Cardiac atrium fibroblast (primary cell): Measurements from ENCODE around the gene ID2.

GRCh38 chr2:8413632-8413952, 268.3 kb upstream of the ID2 start:
- RAMPAGE, long total RNA, result no peak

- RAMPAGE, long total RNA, result no peak
Observed at GRCh38 chr2:8413955-8414534, 267.8 kb upstream of the ID2 start.

GRCh38 chr2:8453026-8453457, 228.8 kb upstream of the ID2 start:
- RAMPAGE, long total RNA, result no peak

DNA sequence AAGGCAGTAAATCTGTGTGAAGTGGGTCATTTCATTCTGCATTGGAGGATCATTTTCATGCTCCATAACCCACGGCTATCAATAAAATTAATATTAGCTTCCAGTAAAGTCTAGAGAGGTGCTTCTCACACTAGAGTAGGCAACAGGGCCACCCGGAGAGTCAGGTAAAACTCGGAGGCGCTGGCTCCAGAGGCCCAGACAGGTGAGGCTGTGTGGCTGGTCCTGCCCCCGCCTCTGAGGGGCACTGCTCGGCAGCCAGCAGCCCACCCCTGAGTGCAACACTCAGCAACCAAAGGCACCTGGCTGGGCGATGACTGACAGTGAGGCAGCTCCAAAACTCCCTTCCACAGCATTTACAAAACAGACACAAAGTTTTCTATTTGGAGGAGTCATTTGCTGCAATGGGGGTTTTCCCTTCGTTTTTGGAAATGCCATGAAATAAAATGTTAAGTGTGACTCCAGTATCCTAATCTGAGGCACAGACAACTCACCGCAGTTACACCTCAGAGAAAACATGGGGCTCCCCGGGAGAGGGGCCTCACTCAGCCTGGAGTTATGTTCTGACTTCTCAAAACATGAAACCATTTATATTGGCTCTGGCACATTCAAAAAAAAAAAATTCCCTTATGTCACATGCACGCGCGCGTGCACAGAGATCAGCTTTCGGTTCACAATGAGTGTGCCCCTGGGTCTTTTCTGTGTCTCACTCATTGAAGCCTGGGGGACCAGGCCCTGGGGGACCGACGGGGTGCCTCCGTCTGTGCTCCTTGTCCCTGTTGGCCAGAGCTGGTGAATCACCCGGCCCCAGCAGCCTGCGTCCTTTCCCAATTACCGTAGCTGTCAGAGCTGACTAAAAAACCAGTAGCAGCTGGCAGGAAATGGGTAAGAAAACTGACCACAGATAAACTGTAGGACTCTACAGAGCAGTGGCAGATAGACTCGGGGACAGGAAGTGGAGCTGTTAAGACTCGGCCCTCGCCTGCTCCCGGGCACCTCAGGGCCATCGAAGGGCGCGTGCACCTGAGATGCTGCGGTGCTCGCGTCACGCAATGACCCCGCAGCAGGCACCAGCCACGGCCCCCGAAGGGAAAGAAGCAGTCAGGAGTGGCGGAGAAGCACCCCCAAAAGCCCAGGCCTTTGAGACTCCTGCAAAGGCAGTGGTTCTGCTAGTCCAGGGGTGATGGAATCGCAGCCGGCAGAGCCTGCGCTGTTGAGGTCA, 138.5 kb upstream of the ID2 start:
- RAMPAGE, long total RNA, result no peak

GRCh38 chr2:8607328-8607898, 74.4 kb upstream of the ID2 start:
- RAMPAGE, long total RNA, result no peak

DNA sequence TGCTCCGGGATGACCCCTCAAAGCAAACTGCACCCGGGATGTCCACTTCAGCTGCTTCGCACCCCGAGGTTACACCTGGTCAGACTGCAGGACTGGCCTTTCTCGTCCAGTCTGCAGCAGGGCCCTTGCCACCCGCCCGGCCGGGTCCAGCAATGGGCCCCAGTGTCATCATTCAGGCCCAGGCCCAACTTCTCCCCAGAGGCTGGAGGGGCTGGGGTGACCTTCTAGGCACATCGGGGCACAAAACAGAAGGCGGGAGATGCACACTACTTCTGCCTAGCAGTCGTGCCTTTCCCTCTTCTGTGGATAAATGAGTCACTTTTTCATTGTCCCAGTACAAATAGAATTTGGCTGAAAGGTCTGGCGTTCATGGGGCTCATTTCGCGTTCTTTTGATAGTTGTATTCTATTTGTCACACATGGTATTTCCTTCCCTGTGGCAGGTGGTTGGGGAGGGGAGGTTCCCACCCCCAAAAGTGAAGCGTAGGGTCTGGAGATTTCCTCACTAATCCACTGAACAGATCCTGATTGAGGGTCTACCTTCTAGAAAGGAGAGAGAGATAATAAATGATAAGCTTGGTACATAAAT, 56.9 kb upstream of the ID2 start:
- RAMPAGE, long total RNA, result no peak

GRCh38 chr2:8663966-8664291, 17.9 kb upstream of the ID2 start:
- RAMPAGE, long total RNA, result no peak

DNA sequence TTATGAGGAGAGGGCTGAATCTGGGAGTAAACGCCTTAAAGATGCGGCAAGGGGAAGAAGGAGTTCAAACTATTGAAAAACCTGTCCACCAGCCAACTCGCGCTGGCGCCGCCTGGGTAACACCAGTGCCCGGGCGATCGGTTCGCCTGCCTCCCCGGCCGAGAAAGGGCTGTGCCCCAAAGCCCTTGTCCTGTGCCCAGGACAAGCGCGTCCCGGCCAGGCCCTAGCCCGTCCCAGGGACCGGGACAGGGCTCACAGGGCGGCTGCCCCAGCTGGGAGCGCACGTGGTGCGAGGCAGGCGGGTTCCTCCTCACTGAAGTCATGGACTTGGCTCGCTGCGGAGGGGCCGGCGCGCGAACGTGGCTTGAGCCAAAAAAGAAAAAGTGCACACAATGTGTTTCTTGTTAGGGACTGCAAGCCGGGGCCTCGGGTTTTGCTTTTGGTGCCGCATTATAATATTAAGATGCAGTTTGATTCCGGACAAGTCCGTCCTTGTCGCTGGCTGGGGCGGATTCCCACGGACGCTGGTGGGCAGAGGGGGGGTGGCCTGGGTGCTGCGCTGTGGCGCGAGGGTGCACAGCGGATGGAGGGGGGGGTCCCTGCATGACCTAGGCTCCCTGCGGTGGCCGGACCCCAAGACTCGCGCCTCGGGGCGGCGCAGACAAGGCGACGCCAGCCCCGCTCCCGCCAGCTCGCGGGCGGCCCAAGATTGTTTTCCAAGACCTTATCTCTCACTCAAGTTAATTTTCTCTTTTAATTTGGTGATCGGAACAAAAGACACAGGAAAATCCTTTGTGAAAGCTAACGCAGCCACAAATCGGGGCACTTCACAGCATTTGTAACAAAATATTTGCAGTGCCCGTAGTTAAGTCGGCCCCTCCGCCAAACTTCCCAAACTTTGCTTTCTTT, 5.2 kb upstream of the ID2 start:
- RAMPAGE, long total RNA, result no peak

DNA sequence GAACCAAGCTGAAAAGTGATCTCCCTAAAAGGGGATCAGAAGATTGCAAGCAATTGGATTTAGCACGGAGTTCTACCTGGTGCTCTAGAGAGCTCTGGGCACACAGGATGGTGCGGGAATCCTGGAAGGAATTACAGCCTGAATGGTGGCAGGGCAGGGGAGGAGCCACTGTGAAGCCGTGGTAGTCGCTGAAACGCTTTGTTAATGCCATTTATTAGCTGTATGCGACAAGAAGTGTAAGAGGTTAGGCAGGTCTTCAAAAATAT, 4.6 kb upstream of the ID2 start:
- RAMPAGE, long total RNA, result no peak

DNA sequence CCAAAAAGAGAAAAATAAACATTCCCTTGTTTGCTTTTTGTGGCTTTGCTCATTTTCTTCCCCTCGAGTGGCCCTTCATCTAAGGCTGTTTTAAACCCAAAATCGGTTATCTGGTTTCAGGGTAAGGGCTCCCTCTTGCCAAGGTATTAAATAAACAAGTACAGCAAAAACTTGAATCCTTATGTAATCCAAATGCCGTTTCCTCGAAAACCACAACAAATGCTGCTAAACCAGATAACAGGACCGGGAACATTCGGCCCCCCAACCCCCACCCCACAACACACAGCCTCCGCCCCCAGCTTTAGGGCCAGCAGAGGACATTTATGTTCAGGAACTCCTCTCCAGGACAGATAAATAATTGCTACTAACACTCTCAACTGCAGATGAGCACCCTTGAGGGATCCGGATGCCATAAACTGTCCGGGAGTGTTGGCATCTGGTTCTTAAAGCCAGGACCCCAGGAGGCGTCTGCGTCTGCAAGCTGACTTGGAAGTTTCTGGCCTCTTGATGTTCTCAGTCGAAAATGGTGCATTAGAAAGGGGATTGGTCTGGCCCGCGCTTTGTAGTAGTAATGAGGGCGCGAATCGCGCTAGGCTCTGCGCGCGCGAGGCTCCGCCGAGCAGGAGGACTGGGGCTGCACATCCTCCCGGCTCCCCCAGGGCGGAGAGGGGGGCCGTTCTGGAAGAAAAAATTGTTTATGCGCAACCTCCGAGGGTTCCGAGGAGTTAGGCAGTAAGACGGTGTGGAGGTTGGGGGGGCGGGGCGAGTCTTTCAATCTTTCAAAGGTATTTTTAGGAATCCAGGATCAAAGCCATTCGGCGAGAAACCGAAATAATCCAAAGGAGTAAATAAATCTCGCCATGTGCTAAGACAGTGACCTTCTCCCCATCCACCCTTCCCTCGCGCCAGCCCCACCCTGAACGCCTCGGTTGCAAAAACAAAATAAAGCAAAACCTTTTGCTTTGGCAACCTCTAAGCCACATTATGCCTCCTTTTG, 3.9 kb upstream of the ID2 start:
- RAMPAGE, long total RNA, result no peak

- RAMPAGE, long total RNA, result no peak
Observed at GRCh38 chr2:8681987-8682575, at the start of gene ID2. Gene ID2 (plus strand): TSS chr2:8682056.

- RAMPAGE, long total RNA, result no peak
Observed at GRCh38 chr2:8683917-8684380, 2.1 kb downstream of the ID2 start.

DNA sequence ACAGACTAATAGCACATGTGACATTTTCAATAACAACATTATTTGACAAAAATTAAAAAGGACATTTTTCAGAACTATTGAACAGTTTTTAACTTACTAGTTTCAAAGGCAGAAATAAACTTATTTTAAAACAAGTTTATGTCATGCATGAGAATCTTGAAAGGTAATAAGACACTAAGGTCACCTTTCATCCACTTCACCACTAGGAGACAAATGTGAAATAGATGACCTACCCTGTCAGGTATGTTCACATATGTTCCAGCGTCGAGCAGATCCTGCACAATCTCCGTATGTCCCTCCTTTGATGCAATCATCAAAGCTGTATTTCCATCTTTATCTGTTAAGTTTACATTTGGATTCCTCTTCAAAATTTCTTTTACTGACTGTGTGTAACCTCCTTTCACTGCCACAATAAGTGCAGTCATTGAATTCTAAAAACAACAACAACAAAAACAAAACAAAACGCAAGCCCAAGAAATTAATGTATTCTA, 34.7 kb downstream of the KIDINS220 start:
- RAMPAGE, long total RNA, result no peak

GRCh38 chr2:9003359-9003514, 247 bp downstream of the MBOAT2 start:
- RAMPAGE, long total RNA, result no peak

- RAMPAGE, long total RNA, result no peak
Observed at GRCh38 chr2:9102571-9103632, 99.4 kb upstream of the MBOAT2 start.

- RAMPAGE, long total RNA, result no peak
Observed at GRCh38 chr2:9190889-9191600, 15.6 kb upstream of the ASAP2 start.

- RAMPAGE, long total RNA, result no peak
Observed at GRCh38 chr2:9211529-9212111, 5.0 kb downstream of the ASAP2 start.

GRCh38 chr2:9212347-9212655, 5.7 kb downstream of the ASAP2 start:
- RAMPAGE, long total RNA, result no peak

DNA sequence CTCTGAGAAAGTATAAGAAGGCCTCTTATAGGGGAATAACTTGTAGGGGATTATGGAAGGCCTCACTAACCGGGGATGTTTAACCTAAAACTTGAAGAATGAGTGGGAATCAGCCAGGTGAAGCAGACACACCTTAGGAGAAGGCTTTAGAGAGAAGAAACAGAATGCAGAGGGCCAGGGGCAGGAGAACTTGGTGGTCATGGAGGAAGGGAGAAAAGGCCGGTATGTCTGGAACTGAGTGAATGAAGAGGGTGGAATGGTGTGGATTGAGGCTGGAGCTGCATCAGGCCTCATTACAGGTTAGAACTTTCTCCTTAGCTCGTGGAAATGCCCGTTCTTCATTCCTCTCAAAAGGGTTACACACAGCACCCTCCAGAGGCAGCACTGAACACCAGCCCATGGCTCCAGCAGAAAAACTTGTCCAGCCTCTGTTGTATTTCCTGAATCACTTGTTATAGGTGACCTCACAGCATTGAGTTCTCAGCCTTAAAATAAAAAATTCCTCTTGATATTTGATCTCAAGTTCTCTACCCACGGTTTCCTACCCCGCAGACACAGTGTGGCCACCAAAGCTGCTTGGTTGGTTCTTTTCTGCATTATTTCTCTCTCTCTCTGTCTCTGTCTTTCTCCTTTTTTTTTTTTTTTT, 89.8 kb downstream of the ITGB1BP1 start:
- RAMPAGE, long total RNA, result no peak

GRCh38 chr2:9355787-9356567, 67.4 kb downstream of the ITGB1BP1 start:
- RAMPAGE, long total RNA, result no peak